BJ (cell line): Measurements from ENCODE around the gene GPR183.

DNA sequence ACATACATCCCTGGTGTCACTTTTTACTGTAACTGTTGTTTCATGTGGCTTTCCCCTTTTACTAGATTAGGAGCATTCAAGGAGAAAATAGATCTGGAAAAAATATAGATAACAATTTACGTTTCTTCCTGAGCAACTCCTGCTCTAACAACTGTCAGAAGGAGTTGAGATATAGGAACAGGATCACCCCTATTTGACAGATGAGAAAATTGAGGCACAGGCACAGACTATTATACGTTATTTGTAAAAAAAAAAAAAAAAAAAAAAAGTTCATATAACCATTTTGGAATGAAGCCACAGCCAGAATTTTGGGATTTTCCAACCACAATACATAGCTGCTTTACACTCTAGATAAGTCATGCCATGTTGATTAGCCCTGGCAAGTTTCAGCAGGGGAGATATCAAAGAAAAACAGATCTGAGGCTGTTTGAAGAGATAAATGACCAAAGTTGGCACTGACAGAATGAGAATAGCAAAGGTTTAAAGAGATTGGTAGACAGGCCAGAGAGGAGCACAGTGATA lies 105.2 kb downstream of the MBNL2 start:
- CAGE, long polyA plus RNA: no peak
- RRBS: no CpG with 5 or more reads among the region's 2 CpGs

DNA sequence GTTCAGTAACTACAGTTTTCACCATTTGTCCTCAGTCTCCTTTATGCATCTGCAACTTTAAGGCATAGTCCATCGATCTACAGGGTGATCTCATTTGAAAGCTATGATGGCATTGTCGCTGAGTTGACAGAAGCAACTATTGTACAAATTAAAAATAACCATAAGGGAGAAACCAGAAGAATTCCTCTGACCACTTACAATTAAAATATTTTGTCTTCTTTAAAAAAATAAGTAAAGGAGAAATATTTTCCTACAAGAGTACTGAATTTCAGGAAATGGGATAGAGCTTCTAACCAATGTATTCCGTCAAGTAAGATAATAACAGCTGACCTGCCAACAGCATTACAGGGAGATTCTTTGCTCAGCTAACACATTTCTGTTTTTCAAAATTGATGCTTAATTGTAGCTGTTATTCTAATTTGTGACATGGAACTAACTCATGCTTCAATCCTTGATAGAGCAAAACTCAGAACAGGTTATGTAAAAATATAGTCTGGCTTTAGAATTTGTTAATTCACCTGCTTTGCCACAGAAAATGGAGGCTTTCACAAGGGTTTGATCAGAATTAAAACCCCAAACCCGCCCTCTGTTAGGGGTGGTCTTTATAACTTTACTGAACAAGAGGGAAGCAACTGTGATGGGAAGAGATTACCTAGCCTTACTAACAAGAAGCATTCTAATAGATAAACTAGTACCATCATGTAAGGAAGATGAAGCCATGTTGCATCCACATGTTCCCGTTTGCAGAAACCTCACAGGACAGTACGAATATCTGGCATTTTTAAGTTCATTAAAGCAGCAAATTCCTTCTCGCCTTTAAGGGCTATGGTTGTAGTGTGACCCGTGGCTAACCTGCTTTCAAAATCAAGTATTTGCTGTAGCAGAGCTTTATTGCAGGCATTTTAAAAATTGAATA lies 30.9 kb downstream of the RAP2A start:
- CAGE, long polyA plus RNA: no peak
- RRBS: no CpG with 5 or more reads among the region's 8 CpGs

DNA sequence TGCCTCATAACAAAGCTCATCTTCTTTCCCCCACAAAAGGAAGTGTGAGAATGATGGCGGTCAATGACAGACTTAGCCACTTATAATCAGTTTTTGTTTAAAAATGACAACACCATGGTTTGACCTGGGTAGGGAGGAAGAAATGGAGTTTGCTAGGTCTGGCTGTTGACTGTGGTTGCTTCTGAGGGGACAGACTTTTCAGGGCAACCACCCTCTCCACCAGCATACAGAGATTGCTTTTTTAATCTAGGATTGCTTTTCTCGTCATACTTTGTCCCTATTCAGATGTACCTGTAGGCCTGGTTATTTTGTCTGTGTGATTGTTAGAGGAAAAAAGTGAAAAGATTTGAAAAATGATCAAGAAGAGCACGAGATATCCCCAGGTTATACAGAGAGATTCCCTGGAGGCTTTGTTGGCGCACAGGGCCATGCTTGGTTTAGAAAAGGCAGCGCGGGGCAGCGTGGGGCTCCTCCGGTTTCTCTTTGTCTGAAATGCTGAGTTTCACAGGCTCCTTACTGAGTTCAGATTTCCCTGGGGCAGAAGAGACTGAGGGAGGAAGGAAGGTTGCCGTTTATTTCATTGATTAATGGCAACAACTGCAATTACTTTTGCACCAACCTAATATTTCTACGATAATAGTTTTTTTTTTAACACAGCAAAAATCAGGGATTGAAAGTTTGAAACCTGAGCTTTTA lies 96.9 kb upstream of the RNF113B start:
- CAGE, long polyA plus RNA: no peak
- RRBS: no CpG with 5 or more reads among the region's 10 CpGs

GRCh38 chr13:98390518-98391076 lies 186.3 kb downstream of the STK24 start:
- CAGE, long polyA plus RNA: no peak
- RRBS: no CpG with 5 or more reads among the region's 4 CpGs

DNA sequence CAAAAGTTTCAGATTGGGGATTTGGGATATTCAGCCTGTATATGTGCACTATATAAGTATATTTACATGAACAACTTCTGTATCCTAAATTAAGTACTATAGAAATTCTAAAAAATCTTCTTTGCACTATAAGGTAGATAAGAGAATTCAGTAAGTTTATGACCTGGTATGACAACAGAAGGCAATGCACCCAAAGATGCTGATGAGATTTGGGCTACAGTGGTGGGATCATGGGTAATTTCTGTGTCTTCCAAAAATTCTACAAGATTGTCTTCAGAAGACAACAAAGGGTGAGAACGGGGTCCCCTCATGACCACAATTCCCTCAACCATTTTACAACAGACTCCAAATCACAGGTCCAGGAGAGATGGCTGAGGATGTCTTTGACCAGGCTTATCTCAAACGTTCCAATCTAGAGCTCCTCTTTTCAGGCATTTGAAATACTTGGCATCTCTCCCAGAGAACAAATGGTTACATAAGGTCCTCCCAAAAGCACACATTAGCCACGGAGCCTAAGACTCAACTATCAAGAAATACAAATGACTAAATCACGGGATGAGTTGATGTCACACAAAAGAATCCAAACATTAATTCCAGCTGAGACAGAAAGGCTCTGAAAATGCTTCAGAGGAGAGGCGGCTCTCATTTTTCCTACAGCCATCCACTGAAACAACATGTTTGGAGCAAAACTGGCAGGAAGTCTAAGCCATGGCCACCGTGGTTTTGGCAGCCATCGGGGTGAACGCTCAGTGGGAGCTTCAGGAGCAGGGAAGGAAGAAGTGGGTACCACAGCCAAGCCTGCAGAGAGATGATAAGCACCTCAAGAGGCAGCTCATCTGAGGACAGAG lies 122.7 kb downstream of the STK24 start:
- CAGE, long polyA plus RNA: no peak
- RRBS: no CpG with 5 or more reads among the region's 8 CpGs

DNA sequence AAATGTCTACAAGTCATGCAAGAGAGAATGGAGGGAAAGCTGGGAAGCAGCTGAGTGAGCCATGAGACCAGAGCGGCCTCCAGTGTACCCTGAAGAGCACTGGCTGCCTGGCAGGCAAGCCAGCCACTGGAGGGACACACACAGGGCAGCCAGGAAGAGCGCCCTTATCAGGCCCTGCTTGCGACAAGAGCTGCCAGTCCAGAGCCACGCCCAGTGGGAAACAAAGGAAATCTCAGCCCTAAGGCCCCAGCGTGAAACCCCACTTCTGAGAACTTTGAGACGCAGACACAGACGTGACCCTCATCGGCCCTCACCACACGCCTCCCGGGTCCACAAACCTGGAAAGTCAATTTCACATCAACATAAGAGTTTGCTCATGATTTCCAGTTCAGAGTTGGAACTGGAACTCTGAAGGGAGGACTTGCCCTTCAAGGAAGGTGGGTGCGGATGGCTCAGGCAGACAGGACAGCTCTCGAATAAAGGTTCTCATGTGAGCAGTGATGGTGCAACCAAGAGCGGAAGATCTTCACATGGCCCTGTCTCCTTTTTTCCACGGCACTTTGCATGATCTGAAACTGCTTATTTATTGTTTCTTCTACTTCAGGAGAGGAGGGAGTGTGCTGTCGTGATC lies 104.8 kb downstream of the STK24 start:
- CAGE, long polyA plus RNA: no peak
- RRBS: no CpG with 5 or more reads among the region's 15 CpGs

- CAGE, long polyA plus RNA: no peak
- RRBS: no CpG with 5 or more reads among the region's 22 CpGs
Measured at GRCh38 chr13:98484348-98485395, 92.2 kb downstream of the STK24 start.

DNA sequence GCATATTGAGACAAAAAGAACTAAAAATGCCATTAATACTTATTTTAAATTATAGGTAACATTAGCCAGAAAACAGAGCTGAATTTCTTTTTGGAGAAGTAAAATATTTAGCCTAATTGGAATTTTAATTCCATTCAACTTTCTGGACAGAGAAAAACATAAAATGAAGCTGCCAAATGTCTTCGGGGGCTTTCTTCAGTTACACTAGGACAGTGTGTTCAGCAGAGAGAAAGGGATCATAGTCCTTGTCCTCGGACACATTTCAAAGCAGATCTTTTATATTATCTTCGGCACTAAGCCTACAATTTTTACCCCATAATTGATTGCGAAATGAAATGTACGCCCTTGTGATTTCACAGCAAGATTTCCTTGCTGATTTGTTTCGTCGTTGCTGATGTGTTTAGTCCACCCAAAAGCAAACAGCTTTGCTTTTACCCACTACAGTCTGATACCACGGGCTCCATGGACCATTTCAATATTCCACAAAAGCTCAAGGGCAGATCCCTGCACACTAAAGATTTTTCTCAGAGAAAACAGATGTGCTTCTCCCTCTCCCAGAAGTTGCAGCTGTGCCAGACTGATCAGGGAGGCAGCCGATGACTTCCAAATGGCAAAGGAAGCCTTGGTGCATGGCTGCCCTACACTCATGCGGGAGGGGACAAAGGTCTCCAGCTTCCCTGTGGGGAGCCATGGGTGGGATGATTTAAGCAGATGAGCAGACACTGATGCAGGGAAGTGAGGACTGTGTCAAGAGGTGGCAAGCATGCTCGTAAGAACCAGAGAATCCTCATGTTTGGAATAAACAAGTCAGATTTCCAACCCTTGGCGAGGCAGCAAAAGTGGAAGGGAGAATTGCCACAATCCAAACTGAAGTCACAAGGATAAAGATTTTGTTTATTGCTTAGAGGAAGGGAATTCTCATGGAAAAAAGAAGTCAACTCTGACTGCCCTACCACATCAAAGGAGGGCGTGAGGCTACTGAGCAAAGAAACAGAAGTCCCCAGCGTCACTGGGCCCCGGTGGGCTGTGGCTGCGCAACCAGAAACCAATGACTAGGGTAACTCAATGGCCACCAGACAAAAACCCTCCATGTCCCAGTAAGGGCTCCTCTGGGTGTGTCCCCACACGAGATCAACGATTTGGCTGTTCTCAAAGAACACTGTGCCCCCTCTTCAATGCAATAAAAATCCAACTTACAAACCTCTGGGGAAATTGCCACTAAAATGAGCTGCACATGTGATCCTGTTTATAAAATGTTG lies 81.0 kb downstream of the STK24 start:
- CAGE, long polyA plus RNA: no peak
- RRBS: no CpG with 5 or more reads among the region's 18 CpGs

- CAGE, long polyA plus RNA: no peak
- RRBS: no CpG with 5 or more reads among the region's 2 CpGs
Measured at GRCh38 chr13:98508713-98508978, 68.3 kb downstream of the STK24 start.

GRCh38 chr13:98515076-98515876 lies 61.6 kb downstream of the STK24 start:
- CAGE, long polyA plus RNA: no peak
- RRBS: no CpG with 5 or more reads among the region's 4 CpGs

GRCh38 chr13:98516758-98517110 lies 60.2 kb downstream of the STK24 start:
- CAGE, long polyA plus RNA: no peak
- RRBS: no CpG with 5 or more reads among the region's 8 CpGs

GRCh38 chr13:98785831-98786419 lies 33.5 kb upstream of the SLC15A1 start:
- CAGE, long polyA plus RNA: no peak
- RRBS: no CpG with 5 or more reads among the region's 9 CpGs

DNA sequence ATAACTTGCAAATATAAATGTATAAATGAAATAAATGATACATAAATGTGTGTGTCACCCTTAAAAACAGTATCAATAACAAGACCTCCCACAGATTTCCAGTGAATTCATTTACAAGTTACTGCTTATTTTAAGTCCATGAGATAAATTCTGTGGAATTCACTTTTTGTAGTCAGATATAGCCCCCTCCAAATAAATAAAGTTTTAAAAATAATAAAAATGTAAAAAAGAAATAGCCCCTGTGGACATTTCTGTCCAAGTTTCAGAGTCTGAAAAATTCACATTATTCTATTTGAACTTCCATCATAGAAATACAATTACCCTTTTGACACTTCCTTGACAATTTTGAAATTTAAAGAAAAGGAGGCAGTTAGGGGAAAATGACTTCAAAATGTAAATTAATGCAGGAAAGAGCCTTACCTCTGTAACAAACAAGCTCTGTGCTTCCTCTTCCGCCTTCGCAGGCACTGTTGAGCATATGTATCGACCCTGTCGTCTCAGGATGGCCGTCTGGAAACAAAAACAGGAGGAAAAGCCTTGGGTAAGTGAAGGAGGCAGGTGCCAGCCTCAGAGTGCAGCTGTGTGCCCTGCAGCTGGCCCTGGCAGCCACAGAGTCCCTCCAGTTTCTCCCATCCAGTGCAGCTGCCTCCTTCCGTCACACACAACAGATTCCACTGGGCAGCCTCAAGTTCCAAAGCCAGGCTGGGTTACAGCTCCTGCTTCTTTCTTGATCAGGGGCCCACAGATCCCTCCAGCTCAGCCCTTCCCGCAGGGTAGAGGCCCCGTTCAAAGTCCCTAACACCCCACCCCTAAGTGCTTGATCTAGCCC lies 47.9 kb downstream of the DOCK9 start:
- CAGE, long polyA plus RNA: no peak
- RRBS: no CpG with 5 or more reads among the region's 8 CpGs

- CAGE, long polyA plus RNA: no peak
Measured at GRCh38 chr13:99165923-99166197, 34.8 kb upstream of the UBAC2 start.

DNA sequence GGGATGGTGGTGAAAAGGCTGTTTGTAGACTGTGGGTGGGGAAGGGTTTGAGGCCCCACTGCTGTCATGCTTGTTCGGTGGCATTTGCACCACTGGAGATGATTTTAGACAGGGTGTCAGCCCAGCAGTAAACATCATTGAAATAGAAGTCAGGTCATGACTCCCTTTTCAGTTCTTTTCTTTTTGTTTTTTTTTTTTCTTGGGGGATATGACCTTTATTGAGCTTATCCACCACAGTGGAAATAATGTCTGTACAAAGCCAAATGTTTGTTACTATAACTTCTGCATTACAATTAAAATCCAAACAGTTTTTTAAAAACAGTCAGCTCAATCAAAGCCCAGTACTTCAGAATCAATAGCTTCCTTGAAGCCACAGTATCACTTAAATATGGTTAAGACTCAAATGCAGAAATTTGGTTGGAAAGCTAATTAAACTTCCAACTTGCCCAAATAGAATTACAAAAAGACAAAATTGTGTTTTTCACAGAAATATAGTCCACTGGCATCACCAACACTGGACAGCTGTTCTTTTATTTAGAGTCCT lies 14.2 kb downstream of the UBAC2 start:
- CAGE, long polyA plus RNA: no peak
- RRBS: no CpG with 5 or more reads among the region's 1 CpG

GRCh38 chr13:99302961-99303480 lies 4.2 kb downstream of the GPR183 start:
- CAGE, long polyA plus RNA: no peak
- RRBS: no CpG with 5 or more reads among the region's 7 CpGs

DNA sequence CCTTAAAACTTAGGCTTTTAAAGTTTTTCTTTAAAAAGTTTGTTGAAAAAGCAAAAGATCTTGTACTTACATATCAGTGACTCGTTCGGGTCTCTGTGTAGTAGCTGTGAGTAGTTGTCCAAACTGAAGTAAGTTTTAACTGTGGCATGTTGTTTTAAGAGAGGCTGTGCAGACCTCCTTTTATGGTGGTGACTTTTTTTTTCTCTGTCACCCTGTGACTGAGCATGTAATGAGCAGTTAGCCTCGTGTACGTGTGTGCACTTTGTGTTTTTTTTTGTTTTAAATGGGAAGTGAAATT lies at the start of gene GPR183:
GPR183 (minus strand) TSS at position 130 of the 298 bp plus-strand sequence.
- CAGE, long polyA plus RNA: no peak
- RRBS: no CpG with 5 or more reads among the region's 4 CpGs

- CAGE, long polyA plus RNA: no peak
- RRBS: no CpG with 5 or more reads among the region's 5 CpGs
Measured at GRCh38 chr13:99341253-99341964, 34.2 kb upstream of the GPR183 start.

GRCh38 chr13:99355106-99355486 lies 47.9 kb upstream of the GPR183 start:
- CAGE, long polyA plus RNA: no peak
- RRBS: no CpG with 5 or more reads among the region's 6 CpGs

- CAGE, long polyA plus RNA: no peak
- RRBS: no CpG with 5 or more reads among the region's 5 CpGs
Measured at GRCh38 chr13:99365811-99366464, 58.7 kb upstream of the GPR183 start.